Right cardiac atrium (tissue), 1 donor: ENCODE results near the genes TFEC, TES, CAV2 and CAPZA2.

DNA sequence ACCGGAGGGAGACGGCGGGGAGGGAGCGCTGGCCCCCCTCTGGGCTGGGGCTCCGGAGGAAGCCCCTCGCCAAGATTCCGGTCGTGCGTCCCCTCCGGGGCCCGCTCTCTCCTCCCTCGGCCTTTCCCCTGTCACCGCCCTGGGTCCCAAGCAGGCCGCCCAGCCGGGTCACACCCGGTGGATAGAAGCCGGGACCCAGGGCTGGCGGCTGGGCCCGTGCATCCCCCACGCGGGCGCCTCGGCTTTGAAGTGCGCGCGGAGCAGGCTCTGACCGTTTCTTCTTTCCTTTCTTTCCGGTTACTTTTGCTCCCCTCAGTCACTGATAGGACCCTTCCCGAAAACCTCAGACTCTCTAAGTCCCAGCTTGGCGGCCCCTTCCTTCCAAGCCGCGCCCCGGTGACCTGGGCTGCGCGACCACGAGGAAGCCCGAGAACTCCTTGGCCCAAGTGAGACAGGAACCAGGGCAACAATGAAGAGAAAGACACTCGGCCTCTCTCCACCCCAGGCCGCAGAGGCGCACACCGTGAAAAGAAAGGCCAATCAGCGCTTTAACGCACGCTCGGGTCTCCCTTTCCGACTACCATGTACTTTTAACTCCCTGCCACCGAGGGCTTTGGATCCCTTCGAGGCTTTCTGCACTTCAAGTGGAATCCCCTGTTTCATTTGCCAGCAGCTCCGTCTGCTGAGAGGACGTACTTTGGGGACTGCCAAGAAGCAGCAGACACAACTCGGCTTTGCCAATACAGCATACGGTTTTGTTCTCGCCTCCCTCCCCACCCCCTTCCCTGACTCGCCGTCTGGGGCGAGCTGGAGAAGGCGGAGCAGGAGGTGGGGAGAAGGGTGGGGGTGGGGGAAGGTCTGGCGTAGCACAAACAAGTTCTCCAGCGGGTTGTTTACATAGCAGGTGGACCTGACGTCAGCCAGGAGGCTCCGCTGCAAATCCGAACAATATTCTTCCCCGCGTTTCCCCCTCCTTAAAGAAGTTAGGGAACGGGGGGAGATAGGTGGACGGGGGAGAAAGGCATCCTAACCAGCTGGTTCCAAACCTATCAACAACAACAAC is 166.5 kb upstream of the PPP1R3A start:
- PRO-cap = bidirectional peak, plus-strand start at position 835 of the sequence, minus-strand start at position 699 of the sequence

DNA sequence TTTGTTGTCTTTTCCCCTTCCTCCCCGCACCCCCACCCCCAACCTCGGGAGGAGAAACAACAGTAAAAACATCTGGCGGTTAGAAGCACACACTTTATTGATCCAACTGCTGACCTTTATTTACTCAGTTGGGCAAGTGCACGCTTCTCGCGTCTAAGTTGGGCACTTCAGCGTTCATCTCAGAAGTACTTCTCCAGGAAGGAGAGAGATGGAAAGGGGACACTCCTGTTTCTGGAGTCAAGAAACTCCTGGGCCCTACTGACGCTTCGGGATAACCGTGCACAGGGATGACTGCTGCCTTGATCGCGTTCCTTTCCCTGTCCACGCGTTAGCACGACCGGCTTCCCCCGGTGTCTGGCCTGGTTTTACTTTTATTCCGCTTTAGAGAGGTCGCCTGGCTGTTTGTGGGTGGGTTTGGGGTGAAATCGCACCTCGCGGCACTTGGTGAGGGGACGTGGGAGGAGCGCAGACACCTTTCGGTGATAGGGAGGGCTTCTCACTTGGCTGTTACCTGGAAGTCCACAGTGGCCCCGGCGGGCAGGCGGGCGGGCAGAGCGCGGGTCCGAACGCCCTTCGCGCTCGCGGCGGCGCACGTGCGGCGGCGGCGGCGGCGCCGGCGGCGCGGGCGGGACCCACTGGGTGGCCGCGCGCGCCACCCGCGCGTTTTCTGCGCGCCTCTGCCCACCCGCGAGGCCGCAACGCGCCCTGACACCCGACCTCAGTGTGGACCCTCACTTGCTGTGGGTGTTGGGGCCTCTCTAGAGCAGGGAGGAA is 168.4 kb upstream of the PPP1R3A start:
- PRO-cap = no peak

- PRO-cap = no peak
Measured at GRCh38 chr7:114988144-114988503, 66.2 kb downstream of the MDFIC start.

DNA sequence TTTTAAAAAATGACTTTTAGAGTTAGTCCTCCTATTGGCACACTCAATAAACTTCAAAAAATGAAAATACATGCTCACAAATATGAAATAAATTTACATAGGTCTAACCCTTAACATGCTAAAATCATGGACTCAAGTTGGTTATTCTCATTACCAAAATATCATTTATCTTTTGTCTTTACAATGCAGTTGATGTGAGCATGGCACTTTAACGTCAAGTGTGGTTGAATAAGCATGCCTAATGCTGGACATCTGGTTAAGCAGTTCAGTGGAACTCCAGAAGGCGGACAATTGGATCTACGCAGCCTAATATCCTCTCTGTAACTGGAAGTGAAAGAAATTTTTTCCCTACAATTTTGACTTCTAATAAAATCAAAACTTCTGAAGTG is 195.2 kb downstream of the MDFIC start:
- PRO-cap = no peak

GRCh38 chr7:116030419-116031315 is at the start of gene TFEC:
TFEC (minus strand) TSS chr7:116030763.
- PRO-cap = no peak

GRCh38 chr7:116210241-116210817 is at the start of gene TES:
TES (plus strand) TSS chr7:116210539.
- PRO-cap = bidirectional peak, plus-strand start at chr7:116210549, minus-strand start at chr7:116210407

DNA sequence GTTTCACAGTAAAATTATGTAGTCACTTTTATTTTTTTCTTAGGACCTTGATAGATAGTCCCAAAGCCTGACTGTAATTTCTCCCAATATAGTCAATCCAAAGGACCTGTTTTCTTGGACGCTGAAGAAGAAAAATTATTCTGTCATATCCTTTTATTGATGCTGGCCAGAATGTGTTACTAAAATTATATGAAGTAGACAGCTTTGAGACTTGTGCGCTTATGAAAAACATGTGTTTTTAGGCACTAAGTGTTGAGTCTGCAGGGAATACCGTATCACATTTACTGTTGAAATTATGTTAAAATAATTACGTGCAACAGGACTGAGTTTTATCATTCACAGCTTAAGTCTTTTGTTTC is 17.9 kb downstream of the TES start:
- PRO-cap = no peak

DNA sequence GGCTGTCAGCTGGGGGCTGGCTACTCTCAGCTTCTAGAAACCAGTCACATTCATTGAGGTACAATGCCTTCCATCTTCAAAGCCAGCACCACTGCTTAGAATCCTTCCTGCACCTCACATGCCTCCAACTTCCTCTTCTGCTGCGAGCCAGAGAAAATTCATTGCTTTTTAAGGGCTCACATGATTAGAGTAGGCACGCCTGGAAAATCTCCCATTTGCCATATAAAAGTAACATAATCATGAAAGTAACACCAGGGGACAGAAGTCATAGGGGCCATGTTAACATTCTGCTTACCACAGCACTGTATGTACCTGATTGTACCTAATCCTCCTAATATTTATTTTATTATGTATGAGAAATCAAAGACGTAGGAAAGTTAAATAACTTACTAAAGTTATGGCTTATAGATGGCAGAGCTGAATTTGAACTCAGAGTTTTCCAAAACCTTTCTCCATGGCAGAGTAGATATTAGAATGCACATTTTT is 28.8 kb downstream of the TES start:
- PRO-cap = no peak

- PRO-cap = no peak
Measured at GRCh38 chr7:116340046-116340715, 129.8 kb downstream of the TES start.

DNA sequence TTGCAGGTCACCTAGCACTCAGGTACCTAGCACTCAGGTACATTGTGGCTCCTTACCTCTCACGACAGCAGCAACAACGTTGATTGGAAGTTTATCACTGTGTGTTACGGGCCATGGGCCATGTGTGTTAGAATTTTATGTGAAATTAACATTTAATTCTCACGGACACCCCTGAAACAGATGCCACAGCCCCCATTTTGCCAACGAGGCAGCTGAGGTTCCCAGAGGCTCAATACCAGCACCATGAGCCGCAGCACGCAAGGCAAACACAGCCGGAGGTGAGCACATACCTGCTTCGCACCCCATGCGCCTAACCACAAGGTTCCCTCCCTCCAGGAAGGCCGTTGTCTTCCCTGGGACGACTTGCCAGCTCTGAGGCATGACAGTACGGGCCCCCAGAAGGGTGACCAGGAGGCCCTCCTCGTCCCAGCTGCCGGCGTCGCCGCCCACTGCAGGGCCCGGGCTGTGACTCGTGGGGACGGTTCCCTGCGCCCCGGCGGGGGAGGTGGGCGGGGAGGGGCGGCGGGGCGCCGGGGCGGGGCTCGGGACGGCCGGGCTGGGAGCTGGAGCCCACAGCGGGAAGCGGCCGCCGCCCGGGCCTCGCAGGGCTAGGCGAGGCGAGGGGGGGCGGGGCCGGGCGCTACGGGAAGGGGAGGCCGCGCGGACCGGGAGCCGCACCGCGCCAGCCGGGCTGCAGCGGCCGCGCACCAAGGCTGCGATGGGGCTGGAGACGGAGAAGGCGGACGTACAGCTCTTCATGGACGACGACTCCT is at the start of gene CAV2:
CAV2 (plus strand) TSS at position 675 of the 773 bp plus-strand sequence.
- PRO-cap = bidirectional peak, plus-strand start at position 643 of the sequence, minus-strand start at position 451 of the sequence

DNA sequence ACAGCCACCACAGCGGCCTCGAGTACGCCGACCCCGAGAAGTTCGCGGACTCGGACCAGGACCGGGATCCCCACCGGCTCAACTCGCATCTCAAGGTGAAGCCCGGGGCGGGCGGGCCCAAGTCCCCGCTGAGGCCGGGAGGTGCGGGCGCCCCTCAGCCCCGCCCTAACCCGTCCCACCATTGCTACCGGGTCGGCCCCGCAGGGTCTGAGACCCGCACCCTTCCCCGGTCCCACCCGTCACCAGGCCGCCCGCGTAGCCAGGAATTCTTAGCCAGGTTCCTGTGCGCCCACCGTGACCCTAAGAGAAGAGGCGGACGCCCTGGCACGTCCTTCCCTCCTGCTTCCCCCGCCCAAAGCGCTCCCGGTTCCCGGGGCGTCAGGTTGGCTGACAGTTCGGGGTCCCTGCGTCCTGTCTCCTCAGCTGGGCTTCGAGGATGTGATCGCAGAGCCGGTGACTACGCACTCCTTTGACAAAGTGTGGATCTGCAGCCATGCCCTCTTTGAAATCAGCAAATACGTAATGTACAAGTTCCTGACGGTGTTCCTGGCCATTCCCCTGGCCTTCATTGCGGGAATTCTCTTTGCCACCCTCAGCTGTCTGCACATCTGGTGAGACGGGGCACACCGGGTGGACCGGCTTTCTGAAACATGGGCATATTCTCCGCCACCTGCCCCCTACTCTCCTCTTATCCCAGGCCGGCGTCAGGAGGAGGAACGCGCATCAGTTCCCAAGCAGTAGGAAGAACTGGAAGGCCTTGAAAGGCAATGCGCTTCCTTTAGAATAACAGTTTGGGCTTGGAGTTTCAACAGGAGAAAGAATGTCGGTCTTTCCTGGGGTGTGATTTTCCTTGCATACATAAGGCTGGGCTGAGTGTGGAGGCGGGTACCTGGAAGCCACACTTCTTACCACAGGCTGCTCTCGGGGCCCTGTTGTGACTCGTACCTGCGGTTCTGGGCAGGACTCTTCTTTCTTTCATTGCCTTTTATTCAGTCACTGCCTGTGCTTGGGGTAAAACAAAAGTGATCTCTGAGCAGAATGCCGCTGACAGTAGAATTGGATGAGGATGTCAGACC is 637 bp downstream of the CAV2 start:
- PRO-cap = bidirectional peak, plus-strand start at position 355 of the sequence, minus-strand start at position 440 of the sequence; bidirectional peak, plus-strand start at position 789 of the sequence, minus-strand start at position 749 of the sequence

- PRO-cap = no peak
Measured at GRCh38 chr7:116526972-116527268, 2.1 kb downstream of the CAV1 start.

GRCh38 chr7:116582866-116583493 is 58.1 kb downstream of the CAV1 start:
- PRO-cap = no peak

DNA sequence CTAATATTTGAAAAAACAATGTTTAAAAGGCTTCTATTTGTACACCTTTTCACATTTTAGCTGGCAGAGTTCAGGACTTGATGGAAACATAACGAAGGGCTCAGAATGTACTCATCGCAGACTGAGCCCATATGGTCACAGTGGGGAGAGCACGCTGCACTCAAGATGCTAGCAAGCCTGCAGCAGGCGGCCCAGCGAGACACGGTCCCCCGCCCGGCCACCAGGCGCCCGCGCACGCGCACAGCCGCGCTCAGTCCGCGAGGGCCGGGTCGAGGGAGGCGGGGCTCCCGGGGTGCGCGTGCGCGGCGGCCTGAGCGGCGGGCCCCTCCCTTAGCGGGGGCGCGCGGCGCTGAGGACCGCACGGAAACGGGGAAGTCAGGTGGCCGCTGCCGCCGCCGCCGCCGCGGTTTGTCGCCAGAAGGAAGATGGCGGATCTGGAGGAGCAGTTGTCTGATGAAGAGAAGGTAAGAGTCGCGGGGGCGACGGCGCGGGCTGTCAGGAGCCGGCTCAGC is at the start of gene CAPZA2:
CAPZA2 (plus strand) TSS at position 401 of the 512 bp plus-strand sequence.
- PRO-cap = bidirectional peak, plus-strand start at position 352 of the sequence, minus-strand start at position 167 of the sequence

GRCh38 chr7:117065484-117066110 is 112.3 kb downstream of the ST7 start:
- PRO-cap = no peak

- PRO-cap = no peak
Measured at GRCh38 chr7:117157009-117157551, 165.8 kb downstream of the WNT2 start.

DNA sequence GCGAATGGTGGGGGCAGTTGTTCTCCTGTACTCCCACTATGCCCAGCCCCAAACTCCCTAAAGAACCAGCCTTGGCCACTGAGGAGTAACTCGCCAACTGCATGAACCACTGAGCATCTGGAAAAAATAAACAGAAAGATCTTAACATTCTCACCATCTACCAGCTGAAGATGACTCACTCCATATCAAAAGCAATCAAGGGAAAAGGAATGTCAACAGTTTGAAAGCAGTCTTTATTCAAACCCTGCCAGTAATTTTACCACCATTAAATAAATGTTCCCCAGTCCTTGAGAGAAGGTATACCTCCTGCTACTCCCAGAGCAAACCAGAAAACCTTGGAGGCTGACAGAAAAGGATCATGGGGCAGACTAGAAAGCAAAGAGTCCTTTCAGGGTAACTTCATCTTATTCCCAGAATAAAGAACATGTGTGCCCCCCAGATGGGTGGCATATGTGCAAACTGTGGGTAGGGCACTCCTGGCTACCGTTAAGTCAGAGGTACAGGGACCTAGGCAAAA is 45.3 kb downstream of the CTTNBP2 start:
- PRO-cap = no peak

DNA sequence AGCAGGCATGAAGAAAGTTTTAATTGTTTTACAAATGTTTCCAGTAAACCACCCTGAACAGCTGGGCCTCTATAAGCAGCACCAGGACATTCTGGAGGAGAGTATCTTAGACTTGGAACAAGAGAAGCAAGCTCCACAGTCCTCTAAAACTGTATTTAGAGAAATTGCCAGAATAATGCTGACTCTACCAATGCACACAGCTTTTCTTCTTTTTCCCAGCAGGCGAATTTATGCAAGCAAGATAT is 90.6 kb upstream of the CTTNBP2 start:
- PRO-cap = no peak

DNA sequence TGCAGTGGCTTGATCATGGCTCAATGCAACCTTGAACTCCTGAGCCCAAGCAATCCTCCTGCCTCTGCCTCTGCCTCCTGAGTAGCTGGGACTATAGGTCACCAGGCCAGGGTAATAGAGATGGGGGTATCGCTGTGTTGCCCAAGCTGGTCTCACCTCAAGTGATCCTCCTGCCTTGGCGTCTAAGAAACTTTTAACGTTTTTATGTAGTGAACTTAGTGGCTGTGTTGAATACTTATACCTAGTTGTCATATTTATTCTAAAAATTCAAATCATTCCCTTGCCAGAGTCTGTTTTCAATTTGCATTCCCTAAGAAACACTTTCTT is 1.3 kb downstream of the LSM8 start:
- PRO-cap = no peak

DNA sequence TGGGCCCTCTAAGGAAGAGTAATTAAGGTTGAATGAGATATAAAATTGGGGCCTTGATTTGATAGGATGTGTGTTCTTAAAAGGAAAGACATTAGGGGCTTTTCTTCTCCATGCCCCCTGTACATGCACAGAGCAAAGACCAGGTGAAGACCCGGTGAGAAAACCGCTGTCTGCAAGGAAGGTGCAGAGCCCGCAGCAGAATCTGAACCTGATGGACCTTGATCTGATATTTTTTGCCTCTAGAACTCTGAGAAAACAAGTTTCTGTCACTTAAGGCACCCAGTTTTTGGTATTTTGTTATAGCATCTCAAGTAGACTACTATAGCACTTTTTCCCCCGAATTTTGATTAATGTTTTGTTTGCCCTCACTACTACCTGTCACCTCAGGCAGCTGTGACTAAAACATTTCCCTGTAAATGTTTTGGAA is 577.0 kb upstream of the KCND2 start:
- PRO-cap = no peak